NCI-H460 (cell line): ENCODE measurements around a stretch of chr1.

RAMPAGE:
- cytosol, long total RNA, result no peak
- long total RNA, result no peak
- nucleus, long total RNA, result no peak
These were observed 40.6 kb downstream of the MAGI3 start for GRCh38 chr1:113430852-113431457.

GRCh38 chr1:113443767-113444271 lies 53.5 kb downstream of the MAGI3 start:
RAMPAGE:
- cytosol, long total RNA, result no peak
- long total RNA, result no peak
- nucleus, long total RNA, result no peak

DNA sequence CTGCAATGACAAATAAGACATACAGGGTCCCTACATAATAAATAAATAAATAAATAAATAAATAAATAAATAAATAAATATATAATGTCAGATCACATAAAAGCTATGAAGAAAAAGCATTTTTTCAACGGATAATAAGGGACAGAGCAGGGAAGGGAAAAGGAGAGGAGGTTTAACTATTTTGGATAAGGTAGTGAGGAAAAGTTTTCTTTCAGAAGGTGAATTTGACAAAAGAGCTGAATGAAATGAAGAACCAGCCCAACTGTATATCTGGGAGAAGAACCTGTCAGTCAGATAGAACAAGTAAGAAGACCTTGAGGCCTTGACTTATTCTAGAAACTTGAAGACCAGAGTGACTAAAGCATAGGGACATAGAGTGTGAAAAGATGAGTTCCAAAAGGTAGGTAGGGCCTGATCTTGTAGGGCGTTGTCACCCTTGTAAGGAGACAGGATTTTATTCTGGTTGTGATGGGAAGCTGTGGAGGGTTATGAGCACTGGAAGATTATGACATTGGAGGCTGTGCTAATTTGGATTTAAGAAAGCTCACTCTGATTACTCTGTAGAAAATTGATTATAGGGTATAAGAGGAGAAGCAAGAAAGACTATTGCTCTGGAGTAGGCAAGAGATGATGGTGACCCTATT lies 115.3 kb downstream of the MAGI3 start:
RAMPAGE:
- cytosol, long total RNA, result no peak
- long total RNA, result no peak
- nucleus, long total RNA, result no peak

DNA sequence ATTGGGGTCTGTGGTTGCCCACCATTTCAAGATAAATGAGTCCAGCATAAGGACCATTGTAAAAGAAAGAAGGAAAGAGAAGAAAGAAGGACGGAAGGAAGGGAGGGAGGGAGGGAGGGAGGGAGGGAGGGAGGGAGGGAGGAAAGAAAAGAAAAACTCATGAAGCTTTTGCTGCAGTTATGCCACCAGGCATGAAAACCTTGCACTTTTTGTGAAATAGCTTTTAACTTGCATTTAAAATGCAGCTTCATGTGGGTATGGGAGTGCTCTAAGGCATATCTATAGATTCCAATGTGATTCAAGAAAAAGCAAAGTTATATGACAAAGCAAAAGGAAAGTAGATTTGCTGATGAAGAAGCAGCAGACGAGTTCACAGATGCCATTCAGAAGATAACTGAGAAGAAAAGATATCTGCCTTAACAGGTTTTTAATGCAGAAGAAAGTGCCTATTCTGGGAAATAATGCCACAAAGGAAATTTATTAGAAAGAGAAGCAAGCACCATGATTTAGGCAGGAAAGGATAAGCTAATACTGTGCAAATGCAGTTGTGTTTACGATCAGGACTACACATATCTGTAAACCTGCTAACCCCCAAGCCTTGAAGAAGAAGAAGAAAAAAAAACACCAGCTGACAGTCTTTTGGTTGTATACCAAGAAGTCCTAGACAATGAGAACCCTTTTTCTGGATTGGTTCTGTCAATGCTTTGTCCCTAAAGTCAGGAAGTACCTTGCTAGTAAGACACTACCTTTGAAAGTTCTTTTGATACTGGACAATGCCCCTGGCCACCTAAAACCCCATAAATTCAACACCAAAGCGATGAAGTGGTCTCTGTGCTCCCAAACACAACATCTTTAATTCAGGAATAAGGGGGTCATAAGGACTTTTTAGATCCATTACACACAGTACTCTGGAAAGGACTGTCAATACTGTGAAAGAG lies 68.0 kb downstream of the PHTF1 start:
RAMPAGE:
- cytosol, long total RNA, result no peak
- long total RNA, result no peak
- nucleus, long total RNA, result no peak

DNA sequence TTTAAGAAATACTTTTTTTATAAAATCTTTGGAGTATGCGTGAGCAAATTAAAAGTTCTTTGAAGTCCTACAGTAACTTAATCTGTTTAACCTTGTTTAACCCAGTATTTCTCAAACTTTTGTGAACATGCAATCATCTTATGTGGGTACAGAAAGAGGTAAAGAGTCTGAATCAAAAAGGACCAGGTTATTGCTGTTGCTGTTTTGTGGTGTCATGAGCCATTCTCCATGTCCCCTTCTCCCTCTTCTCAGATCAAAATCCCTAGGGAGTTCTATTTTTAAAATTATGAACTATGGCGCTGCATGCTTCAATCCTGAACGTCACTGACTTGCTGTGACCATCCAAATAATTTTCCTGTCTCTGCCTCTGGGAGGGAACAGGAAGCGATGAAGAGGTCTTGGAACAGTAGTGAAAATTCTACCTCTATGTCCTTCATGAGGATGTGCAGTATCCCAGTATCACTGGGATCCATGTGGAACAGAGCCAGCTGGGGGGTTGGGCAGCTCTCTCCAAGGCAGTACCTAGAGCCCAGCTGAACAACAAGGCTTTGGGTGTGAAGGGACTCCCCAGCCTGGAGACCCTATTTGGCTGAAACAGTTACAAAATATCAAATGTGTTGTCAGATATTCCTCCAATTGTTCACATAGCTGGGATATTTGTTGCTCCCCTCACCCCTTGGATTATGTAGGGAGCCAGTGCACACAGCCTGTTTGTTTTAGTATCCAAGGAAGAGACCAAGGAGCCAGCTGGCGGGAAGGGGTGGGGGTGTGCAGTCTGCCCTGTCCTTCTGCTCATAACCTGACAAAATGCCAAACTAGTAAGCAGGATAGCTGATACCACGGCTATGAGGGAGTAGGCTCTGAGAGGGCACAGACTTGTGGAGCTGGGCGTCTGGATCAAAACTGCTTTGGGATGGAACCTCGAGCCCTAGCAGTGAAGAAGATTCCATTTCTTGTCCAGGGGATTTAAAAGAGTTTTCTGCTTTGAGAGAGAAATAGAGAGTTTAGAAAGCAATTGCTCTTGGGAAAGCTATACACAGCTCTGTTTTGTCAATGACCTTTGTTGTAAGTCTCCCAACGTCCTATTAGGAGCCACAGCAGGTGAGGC lies 7.6 kb downstream of the DCLRE1B start:
RAMPAGE:
- cytosol, long total RNA, result no peak
- long total RNA, result no peak
- nucleus, long total RNA, result no peak

GRCh38 chr1:113981916-113982965 lies 3.0 kb downstream of the OLFML3 start:
RAMPAGE:
- cytosol, long total RNA, result no peak
- long total RNA, result no peak
- nucleus, long total RNA, result no peak

DNA sequence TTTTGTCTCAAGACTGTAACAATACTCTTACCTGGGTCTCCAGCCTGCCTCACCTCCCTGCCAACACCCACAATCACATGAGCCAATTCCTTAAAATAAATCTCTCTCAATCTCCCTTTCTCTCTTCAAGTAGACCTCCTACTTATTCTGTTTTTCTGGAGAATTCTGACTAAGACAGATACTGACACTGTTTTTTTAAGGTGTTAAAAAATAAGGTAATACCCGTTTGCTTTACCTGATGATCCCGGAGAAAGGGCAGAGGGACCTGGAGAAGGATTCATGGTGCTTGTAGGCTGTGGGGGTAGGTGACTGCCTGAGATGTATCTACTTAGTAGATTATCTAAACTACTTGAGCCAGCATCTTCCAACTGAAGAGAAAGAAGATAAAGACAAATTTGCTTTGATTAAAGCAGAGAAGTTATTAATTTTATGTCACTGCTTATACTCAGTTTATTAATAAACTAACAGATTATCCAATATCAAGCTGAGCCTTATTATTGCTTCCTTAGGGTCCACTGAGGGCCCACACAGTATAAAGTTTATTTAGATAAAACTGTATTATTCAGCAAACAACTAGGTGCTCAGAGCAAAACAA lies 101.0 kb downstream of the TRIM33 start:
RAMPAGE:
- cytosol, long total RNA, result no peak
- long total RNA, result no peak
- nucleus, long total RNA, result no peak

DNA sequence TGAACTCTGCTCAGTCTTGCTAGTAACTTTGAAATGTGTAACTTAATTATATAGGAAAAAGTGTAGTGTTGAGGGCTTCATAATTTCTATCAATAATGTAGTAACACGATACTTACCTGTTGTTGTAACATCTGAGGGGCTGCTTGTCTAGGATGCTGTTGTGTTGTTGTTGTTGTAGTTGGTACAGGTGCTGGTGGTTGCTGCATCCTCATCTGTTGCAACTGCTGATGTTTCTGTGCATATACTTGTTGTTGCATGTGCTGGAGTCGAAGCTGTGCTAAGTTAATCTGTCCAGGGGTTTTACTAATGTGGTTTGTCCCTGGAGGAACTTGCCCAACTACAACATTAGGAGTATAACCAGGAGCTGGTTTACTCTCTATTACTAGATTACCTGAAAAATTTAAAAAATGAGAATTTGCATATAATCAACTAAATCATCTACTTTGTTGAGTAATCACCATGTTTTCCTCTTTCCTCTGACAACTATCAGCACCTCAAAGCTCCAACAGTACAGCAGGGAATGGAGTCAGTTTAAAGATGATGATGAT lies 85.6 kb downstream of the TRIM33 start:
RAMPAGE:
- cytosol, long total RNA, result no peak
- long total RNA, result no peak
- nucleus, long total RNA, result no peak

GRCh38 chr1:114482627-114482990 lies 28.4 kb downstream of the TRIM33 start:
RAMPAGE:
- cytosol, long total RNA, result no peak
- long total RNA, result no peak
- nucleus, long total RNA, result no peak

DNA sequence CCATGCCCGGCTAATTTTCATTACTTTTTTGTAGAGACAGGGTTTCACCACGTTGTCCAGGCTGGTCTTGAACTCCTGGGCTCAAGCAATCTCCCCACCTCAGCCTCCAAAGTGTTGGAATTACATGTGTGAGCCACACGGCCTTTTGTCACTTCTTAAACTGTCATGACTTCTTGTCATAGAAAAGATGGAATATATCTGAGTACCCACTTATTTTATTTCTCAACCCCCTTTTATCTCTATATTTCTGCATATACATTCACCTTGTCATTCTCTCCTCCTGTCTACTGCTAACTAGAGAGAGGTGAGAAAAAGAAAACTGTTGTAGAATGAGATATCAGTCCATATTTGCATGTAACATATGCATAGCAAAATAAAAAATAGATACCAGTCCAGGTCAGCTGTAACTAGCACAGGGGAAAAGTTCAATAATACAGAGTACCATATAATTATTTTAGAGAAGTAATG lies 9.9 kb downstream of the BCAS2 start:
RAMPAGE:
- cytosol, long total RNA, result no peak
- long total RNA, result no peak
- nucleus, long total RNA, result no peak

DNA sequence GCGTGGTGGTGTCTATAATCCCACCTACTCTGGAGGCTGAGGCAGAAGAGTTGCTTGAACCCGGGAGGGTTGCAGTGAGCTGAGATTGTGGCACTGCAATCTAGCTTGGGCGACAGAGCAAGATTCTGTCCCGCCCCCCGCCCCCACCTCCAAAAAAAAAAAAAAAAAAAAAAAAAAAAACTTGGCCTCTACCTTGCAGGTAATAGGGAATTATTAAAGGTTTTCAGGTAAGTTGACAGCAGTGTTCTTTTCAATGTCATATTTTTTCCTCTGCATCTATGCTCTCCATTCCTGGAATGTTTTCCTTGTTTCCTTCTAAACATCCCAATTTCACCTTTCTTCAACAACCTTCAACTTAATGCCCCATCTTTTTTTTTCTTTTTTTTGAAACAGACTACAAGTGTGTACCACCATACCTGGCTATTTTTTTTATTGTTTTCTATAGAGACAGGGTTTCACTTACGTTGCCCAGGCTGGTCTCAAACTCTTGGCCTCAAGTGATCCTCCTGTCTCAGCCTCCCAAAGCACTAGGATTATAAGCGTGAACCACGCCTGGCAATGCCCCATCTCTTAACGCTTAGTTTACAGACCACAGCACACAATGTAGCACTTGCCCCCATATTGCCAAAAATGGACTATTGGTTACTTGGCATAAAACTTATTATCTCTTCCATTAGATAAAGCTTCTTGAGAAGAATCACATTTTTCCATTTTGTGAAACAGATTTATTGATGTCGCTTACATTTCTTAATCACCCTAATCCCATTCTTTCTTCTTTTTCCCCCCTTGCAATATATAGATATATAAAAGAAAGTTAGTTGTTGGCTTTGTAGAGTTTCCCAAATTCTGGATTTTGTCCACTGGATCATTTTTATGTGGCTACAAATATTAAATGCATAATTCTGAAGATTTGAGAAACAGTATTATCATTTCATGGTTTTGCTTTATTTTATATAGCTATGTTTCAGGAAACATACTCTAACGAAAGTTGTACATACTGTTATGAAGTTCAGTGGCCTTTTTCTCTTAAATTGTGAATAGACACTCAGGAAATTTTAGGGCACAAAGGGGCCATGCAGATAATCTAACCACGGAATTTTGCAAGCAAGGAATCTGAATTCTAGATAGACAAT lies 8.1 kb downstream of the BCAS2 start:
RAMPAGE:
- cytosol, long total RNA, result no peak
- long total RNA, result no peak
- nucleus, long total RNA, result no peak

GRCh38 chr1:114593914-114594573 lies 12.6 kb upstream of the BCAS2 start:
RAMPAGE:
- cytosol, long total RNA, result no peak
- long total RNA, result no peak
- nucleus, long total RNA, result no peak

DNA sequence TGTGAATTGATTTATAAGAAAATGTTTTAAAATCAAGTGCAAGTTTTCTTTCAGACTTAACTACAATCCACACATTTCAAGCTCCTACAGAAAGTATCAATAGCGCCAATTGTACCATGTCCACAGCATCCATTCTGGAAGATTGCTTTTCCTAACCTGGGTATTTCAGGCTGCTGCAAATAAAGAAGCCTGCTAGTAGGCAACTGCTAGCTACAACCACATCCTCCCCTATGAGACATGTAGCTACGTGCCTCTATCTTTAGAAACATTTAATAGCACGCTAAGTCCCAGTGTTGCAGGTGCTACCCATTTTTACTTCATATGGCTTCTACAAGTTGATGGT lies 7.3 kb upstream of the AMPD1 start:
RAMPAGE:
- cytosol, long total RNA, result no peak
- long total RNA, result no peak
- nucleus, long total RNA, result no peak

DNA sequence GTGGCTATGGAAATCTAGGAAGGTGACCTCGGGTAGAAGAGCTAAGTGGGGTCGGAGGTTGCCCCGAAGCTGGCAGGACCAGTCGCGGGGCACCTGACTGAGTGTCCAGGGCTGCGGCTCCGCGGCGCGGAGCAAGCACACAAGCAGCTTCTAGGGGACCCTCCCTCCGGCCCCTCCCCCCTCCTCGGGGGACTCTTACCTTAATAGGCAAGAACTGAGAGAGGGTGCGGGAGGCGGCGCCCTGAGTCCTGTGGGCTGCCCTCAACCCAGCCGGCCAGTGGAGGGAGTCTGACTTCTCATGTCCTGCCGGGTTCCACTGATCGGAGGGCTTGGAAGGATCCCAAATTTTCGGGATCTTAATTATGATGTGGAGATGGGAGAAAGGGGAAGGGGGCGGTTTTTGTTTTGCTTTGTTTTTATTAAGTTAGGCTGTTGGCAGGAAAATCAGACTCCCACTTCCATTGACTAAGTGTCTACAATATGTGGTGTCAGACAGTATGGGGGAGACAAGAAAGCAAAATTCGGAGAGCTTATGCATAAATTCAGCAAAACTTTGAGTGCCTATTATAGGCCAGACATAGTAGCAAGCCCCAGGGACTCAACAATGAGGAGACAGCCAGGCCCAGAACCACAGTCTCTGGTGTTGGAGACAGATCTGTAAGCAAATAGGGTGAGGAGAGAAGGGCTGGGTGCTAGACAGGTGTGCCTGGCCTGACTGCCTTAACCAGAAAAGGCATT lies 701 bp upstream of the TSPAN2 start:
RAMPAGE:
- cytosol, long total RNA, result no peak
- long total RNA, result no peak
- nucleus, long total RNA, result no peak

RAMPAGE:
- cytosol, long total RNA, result no peak
- long total RNA, result no peak
- nucleus, long total RNA, result no peak
These were observed 44.9 kb upstream of the TSPAN2 start for GRCh38 chr1:115134215-115134653.

DNA sequence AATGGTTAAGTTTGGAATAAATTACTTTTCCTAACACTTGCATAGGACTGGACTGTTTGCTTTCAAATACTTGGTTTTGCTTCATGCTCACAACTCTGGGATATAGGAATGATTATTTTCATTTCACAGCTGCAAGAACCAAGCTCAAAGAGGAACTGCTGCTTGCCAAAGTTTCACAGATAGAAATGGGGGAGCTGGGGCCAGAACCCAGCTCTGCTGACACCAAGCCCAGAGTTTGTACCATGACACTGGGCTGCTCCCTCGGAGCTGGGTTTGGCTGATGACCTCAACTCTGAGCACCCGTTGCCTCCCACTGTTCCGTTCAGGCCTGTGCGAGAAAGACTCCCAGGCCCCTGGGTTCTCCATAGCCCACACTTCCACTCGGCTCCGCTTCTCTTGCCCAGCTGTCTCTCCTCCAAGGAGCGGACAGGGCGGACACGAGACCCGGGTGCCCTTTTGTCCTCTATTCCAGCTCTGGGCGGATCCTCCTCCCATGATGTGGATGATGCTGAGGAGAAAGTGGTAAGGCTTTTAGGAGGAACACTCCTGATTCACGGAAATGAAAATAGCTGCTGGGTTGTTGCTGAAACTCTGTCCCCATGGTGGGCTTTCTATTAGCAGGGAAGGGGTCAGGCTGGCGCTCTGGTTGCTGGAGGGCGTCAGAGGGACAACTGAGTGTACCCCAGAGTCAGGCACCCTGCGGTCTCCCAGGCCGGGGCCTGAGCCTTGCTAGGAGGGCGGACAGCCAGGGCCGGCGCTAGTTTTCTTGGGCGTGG lies 55.1 kb downstream of the NGF start:
RAMPAGE:
- cytosol, long total RNA, result no peak
- long total RNA, result no peak
- nucleus, long total RNA, result no peak

DNA sequence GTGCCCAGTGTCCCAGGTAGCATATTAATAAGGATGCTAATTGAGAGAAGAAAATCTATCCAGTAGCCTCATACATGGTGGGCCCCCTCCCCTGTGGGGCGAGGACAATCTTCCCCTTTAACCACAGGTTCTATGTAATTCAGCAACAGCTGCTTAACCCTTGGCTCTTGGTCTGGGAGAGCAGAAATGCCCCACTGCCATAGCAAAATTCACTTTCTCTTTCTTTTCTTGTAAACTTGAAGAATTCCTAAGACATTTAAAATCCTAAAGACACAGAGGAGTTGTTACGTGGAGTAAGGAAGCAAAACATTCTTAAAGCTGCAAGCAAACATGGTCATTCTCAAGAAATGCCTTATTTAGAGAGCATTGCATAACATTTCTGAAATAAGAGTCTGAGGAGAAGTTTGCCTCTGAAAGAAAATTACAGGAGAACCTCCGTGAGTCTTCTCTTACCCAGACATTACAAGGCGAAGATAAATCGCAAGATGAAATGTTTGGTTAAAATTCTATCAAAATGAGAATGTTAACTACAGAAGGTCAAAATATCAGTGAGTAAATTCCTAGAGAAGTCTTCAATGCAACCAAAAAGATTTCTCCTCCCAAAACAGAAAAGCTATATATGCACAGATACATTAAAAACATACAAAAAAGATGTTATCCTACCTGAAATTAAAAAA lies 6.1 kb downstream of the NGF start:
RAMPAGE:
- cytosol, long total RNA, result no peak
- long total RNA, result no peak
- nucleus, long total RNA, result no peak

DNA sequence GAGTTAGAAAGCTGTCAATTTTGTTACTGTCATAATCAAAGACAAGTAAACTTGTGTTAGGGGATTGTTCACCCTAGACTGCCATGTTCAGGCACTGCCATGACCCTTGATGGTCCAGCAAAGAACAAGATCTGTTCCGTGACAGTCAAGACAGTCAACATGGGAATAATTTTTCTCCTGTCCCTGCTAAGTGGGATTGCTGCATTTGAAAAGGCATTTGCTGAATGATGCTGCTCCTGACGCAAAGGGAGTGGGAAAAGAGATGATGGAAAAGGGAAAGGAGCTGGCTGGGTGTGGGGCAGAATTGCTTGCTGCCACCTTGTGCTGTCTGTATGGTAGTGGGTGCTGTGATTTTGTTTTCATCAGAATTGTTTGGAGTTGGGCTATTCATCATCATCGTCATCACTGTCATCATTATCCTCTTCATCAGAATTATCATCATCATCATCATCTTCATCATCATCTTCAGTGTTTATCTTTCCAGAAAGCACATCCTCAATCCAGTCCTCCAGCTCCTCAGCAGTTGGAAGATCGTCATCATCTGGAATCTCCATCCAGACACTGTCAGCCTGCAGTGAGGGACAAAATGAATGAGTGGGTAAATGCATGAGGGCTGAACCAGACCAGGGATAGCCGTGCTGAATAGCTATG lies 59.2 kb downstream of the VANGL1 start:
RAMPAGE:
- cytosol, long total RNA, result no peak
- long total RNA, result no peak
- nucleus, long total RNA, result no peak

DNA sequence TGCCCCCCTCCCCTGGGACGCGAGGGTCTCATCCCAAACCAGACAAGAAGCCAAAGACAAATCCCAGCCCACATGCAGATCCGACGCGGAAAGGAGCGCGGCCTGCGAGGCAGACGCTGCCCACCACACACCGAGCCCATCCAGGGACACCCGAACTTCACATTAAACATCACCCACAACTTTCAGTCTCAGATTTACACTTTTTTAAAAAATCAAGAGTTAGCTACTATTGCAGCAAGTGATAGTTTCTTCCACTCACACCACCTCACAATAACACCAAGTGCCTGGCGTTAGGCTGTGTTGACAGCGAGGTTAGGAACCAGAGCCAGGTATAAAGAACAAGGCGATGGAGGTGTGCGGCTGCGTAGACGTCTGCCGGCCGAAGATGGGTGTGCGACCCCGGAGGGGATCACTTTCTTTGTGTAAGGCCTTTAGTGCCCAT lies 12.0 kb downstream of the NHLH2 start:
RAMPAGE:
- cytosol, long total RNA, result no peak
- long total RNA, result no peak
- nucleus, long total RNA, result no peak

DNA sequence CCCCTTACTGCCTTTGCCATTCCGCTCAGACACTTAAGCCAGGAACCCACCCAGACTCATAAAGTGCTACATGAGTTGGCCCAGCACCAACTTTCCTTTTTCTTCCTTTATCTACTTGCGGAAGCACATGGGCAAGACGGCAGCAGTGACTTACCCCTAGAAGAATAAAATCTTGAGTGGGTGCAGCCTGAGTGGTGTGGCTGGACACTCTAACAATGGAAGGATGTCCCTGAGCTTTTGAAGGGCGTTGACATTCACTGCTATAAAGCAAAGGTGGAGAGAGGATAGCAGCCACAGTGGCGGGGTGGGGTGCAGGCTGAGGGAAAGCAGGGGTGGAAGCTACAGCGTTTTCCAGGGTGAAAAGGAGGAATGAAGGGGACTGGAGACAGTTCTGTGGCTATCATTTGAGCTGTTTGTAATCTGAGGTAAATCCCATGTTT lies 100.2 kb downstream of the MAB21L3 start:
RAMPAGE:
- cytosol, long total RNA, result no peak
- long total RNA, result no peak
- nucleus, long total RNA, result no peak